SK-MEL-5 (cell line): ENCODE measurements around the genes NOCT and MGAT4D.

DNA sequence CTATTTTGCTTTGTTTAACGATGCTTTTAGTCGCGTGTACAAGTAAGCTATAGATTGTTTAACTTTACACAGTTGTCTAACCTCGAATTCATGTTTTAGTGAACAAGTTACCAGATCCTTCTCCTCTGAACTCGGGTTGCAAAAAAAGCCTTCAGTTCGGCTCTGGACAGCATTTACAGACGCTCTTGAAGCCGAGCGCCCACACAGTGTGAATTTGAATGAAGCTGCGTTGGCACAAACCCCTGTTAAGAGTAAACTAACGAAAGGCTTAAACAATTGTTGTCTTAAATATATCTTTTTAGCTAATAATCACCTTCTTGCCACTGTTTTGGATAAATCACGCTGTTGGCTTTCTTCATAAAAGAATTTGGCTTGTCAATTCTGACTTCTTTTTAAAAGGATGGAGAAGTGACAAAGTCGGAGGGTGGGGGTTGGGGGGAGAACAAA lies 4.1 kb downstream of the PCDH10 start:
RAMPAGE:
- cytosol, long total RNA: no peak
- long total RNA: no peak
- nucleus, long total RNA: no peak

DNA sequence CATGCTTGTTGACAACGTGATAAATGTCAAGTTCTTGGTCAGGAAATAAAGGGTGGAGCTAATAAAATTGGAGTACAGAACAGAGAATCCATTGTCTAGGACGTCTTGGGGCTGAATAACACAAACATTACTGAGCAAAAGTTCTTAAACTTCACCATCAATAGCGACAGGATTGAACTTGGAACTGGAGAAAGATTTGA lies 233.3 kb downstream of the PABPC4L start:
RAMPAGE:
- cytosol, long total RNA: no peak
- long total RNA: no peak
- nucleus, long total RNA: no peak

DNA sequence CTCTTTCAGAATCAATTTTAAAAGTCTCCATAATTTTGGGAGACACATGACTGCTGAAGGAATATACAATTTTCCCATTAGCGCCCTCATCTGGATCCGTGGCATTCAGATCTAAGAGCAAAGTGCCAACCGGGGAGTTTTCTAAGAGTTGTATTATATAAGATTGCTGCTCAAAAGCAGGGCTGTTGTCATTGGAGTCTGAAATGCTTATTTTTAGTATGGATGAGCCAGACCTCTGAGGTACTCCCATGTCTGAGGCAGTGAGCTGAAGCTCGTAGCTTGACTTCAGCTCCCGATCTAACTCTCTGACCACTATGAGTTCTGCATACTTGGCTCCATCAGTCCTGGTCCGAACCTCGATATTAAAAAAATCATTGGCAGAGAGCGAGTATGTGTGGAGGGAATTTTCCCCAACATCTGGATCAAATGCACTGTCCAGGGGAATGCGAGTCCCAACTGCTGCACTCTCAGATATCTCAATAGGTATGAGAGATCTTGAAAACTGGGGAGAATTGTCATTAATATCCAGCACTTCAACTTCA lies 1.0 kb downstream of the PCDH18 start:
RAMPAGE:
- cytosol, long total RNA: no peak
- long total RNA: no peak
- nucleus, long total RNA: no peak

DNA sequence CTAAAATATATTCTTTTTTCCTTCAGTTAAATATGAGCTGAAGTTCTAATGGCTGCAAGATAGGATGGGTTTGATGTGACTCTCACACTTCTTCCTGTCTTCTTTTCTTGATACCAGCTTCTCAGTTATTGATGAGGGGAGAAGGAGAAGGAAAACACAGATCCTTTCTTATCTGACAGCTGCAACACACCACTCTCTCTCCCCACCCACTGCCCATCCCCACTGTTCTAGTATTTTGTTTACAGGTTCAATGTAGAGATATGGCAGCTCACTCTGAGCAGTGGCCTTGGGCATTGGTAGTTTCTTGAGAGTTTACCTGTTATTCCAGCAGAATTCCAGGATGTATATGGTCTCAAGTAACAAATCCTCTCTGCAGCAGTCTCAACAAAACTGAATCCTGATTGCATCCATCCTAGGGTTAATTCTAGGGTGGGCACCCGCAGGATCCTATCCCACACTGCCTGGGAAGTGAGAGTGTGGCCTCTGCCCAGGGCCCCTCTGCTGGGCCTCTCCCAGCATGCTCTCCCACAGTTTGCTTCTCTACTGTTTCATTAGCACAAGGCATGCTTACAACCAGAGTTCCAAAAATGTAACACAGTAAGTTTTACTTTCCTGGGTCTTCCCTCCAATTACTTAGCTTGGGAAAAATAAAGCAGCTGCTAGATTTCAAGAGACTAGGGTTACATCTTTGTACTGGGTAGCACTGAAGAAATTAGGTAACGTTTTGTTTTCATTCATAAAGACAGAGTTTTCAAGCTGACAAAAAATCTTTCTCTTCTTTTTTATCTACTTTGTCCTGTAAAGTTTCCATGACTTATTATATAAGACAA lies 130.9 kb upstream of the PCDH18 start:
RAMPAGE:
- cytosol, long total RNA: no peak
- long total RNA: no peak
- nucleus, long total RNA: no peak

DNA sequence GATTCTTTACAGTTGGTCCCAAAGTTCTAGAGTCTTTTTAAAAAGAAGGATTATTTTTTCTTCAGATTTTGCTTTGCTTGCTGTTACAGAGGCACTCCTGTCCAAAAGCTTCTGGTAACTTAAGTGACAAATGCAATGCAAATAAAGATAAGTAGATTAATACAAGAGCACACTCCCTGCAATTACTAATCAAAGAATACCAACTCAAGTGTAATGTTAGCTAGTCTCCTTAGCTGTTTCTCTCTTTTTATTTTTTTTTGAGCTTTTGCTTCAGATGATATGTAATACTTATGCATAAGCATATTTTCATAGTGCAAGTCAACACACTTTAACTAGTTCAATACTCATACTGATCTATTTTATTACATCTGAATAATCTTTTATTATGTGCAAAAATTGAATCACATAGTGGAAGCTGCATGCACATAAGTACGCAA lies 2.7 kb downstream of the SLC7A11 start:
RAMPAGE:
- cytosol, long total RNA: no peak
- long total RNA: no peak
- nucleus, long total RNA: no peak

GRCh38 chr4:139015575-139016645 lies at the start of gene NOCT:
Gene NOCT (plus strand): TSS chr4:139015781.
RAMPAGE:
- cytosol, long total RNA: no peak
- long total RNA: no peak
- nucleus, long total RNA: no peak

RAMPAGE:
- cytosol, long total RNA: no peak
- long total RNA: no peak
- nucleus, long total RNA: no peak
Measured at GRCh38 chr4:139154573-139154991, 22.4 kb downstream of the ELF2 start.

GRCh38 chr4:139167622-139168109 lies 9.4 kb downstream of the ELF2 start:
RAMPAGE:
- cytosol, long total RNA: no peak
- long total RNA: no peak
- nucleus, long total RNA: no peak

RAMPAGE:
- cytosol, long total RNA: no peak
- long total RNA: no peak
- nucleus, long total RNA: no peak
Measured at GRCh38 chr4:139168185-139168821, 8.7 kb downstream of the ELF2 start.

GRCh38 chr4:139266498-139267118 lies 13.4 kb downstream of the MGARP start:
RAMPAGE:
- cytosol, long total RNA: no peak
- long total RNA: no peak
- nucleus, long total RNA: no peak

RAMPAGE:
- cytosol, long total RNA: start-site peak on the minus strand at chr4:139295804-139295850, 2,541 and 2,773 reads in 2 replicates
- long total RNA: start-site peak on the minus strand at chr4:139295805-139295841, 1,649 and 2,255 reads in 2 replicates
- nucleus, long total RNA: start-site peak on the minus strand at chr4:139295805-139295835, 75 and 175 reads in 2 replicates
Measured at GRCh38 chr4:139294723-139296189, 6.0 kb upstream of the NAA15 start.

DNA sequence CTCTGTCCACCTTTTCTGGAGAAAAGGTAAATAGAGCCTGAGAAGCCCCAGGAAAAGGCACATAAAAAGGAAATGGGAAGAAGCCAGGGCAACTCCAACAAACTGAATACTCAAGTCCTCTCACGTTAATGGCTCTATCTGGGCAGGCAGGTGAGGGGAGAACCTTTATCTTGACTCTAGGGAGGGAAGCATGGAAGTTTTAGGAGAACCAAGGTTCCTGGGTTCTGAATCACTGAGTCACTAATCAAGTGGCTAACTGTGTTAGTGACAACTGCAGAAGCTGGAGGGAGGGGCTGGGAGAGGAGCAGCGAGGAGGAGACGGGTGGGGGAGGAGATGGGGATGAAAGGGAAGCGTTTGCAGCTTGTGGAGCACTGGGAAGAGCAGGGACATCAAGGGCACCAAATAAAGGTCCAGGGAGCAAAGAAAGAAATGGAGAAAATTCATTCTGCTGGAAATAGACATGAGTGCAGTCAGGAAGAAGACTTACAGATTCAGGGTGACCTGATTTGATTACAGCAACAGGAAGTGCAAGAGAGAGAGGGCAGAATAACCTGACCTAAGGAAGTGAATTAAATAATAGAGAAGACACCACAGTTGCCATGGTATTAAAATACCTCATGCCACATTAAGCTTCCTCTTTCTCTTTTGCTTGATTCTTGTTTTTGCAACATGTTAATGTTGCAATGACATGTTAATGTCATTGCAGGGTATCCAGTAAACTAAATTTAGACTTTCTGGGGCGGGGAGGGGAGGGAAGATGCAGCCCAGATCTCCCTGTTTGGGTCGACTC lies 4.5 kb upstream of the SETD7 start:
RAMPAGE:
- cytosol, long total RNA: no peak
- long total RNA: no peak
- nucleus, long total RNA: no peak

DNA sequence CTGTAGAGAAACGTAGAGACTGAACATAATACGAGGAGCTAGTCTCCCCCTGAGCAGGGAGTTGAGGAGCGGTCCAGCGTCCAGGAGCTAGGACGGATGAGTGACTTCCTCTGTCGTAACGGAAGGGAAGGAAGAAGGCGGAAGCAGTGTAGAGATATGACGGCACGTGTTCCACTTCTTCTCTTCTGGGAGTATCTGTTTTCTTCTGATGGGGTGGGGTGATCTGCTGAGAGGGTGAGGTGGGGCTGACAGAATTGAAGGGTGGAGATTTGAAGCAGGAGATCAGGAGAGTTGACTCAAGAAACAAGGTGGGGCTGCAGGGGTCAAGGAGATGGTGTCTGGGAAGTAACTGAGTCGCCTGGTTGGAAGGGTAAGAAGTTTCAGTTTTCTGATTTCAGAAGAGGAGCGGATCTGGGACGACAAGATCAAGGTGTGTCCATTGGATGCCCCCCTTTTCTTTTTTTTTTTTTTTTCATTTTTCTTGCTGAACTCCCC lies 50.6 kb upstream of the SETD7 start:
RAMPAGE:
- cytosol, long total RNA: no peak
- long total RNA: no peak
- nucleus, long total RNA: no peak

DNA sequence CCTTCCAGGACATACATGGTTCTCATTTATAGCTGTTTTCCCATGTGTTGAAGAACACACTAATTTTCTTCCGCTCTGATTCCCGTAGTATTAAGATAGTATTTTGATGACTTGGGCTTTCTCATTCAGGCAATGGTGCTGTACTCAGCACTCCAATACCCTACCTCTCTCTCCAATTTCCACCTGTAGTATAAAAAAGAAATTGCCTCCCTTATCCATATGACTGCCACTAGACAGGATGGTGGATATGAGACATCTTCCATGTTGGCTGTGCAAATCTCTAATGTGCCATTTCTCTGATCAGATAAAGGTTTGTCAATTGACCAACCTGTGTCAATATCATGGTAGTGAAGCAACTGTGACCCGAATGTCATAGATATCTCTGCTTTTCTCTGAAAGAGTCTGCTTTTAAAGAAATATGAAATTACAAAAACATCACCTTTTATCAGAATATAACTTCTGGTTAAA lies 154.3 kb downstream of the MGST2 start:
RAMPAGE:
- cytosol, long total RNA: no peak
- long total RNA: no peak
- nucleus, long total RNA: no peak

DNA sequence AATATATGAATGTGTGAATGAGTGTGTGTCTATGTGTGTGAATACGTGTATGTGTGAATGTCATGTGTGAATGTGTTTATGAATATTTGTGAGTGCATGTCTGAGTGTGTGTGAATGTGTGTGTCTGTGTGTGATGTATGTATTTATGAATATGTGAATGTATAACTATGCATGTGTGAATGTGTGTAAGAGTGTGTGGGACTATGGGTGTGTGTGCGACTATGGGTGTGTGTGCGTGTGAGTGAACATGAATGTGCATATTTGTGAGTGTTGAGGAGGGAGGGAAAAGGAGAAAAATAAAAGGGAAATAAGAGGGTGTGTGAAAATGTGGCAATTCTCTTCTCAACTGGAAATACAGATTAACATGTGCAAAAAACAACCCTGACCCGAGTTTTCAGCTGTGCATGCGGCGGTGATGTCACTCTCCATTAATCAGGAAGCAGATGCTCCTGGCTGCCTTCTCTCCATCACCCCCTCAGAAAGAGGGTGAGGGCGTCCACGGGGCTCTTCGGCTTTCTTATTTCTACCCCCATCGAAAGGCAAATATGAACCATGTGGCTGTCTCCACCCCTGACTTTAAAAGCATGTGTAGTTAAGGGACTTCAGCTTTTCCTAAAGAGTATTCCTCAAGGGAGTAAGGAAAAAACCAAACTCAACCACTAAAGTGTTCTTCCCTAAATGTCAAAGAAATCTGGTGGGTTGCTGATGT lies 219.8 kb downstream of the MAML3 start:
RAMPAGE:
- cytosol, long total RNA: no peak
- long total RNA: no peak
- nucleus, long total RNA: no peak

DNA sequence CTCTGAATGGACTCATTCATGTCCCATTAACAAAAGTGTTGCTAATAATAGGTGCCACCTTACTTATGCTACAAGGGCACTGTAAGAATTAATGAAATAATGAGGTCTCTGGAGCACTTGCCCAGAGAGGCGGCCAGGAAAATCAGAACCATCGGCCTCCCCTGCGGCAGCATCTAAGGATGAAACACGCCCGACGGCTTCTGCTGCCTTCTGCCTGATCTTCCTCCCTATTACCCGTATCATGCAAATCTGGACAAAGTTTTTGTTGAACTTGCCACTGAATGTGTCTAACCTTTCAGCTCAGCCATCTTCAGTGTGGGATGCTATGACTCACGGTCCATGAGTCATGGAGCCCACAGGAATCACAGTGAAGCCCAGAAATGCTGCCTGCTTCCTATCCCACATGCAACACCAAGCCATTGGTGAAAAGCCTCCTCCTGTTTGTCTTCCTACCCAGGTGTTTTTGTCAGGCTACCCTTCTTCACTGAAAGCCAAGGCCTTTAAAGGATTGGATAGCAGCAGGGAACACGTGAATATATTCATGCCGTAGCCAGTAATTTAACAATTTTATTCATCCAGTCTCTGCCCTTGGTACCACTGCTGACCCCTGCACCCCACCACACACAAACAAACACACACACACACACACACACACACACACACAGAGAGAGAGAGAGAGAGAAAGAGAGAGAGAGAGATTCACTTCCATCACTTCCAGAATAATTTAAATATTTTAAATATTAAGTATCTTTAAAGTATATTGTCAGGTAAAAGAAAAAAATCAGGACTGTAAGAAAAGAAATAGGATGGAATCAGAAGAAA lies 164.6 kb downstream of the MAML3 start:
RAMPAGE:
- cytosol, long total RNA: no peak
- long total RNA: no peak
- nucleus, long total RNA: no peak

DNA sequence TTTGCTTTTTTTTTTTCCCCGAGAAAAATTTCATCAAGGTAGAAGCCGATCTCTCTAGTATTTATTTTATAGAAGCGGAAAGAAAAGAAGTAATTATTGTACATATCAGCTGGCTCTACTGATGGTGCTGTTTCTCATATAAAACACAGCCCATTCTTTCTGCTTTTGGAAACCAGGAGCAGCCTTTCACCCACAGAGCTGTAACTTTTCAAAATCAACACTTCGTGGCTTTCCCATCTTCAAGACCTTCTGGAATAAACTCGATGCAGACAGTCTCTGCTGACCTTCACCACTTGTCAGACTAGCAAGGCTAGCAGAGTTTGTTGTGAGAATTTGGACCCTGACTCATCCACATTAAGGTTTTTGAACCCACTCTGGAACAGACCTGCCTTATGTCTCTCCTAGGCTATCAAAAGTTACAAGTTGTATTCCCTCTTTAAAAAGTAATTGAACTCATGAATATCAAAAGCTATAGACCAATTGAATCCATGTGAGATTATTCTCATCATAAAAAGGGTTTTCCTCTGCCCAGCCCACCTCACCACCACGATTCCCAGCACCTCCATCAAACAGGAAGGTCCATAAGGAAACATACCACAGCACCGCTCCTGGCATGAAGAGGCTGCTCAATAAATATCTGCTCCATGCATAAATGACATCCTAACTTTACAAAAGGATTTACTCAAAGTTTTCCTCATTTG lies 88.6 kb downstream of the MAML3 start:
RAMPAGE:
- cytosol, long total RNA: no peak
- long total RNA: no peak
- nucleus, long total RNA: no peak

DNA sequence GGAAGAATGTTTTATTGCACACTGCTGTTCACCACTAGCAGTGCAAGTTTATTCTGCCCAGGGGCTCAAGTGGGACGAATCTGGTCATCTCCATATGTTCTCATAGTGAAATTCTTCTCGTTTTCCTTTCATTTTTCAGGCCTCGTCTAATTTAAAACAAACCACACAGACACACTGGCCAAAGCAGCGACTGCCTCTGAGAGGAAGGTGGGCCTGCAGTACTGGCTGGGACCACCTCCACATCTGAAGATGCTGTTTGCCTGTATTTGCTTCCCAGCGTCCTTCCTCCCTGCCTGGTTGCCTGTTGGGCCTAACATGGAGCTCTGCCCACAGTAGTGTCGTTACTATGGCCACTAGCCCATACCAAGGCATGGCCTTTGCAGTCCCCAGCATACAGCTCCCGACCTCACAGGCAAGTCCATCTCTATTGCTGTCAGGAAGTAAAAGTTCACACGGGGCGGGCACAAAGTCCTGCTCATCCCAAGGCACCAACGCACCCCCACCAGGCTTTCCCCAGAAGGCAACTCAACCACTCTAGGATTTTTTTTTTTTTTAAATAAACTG lies 71.7 kb downstream of the MAML3 start:
RAMPAGE:
- cytosol, long total RNA: no peak
- long total RNA: no peak
- nucleus, long total RNA: no peak

DNA sequence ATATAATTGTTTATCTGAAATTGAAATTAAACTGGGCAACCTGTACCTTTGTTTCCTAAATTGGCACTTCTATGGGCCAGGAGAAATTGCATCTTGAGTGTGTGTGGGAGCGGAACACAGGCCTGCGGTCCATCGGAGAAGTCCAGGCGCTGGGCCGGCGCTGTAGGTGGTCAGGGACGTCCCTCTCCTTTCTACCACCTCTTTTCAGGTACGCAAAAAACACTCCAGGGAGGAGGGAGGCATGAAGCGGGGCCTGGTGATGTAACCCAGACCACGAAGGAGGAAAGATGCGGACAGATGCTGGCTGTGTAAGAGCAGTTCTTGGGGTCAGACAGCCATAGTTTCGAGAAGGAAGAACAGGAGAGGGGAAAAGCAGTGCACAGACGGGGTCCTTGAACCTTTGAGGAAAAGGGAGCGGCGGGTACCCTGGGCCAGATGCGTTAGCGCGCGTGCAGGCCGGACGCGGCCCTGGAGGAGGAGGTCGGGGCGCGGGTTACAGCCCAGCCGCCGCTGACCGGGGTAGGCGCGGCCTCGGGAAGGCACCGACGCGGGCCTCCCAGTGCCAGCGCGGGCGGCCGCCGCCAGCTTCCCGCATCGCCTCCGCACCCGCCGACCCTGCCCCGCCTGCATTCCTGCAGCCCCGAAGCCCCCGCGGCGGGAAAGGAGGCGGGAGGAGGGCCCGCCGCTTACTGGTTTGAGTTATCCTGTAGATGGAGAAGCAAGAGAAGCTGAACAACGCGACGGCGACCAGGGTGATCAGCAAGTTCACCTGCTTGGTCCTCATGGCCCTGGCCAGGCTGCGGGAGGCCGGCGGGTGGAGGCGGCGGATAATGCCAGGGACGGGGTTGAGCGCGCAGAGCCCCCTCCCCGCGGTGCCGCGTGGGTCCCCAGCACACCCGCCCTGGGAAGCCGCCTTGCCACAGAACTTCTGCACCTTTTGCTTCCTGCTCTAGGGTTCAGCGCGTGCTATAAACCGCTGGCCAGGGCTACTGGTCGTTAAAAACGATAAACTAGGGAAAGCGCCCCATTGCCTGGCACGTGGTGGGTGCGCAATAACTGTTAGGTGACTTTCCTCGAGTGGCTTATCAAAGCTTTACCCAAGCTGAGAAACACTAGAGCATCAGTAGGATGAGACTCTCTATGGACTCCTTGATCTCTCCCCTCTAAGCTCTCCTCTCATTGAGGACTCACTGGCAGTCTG lies at the start of gene MGAT4D:
MGAT4D (minus strand) TSS at position 855 of the 1,201 bp plus-strand sequence.
RAMPAGE:
- cytosol, long total RNA: no peak
- long total RNA: no peak
- nucleus, long total RNA: no peak

GRCh38 chr4:140621905-140623097 lies 53.5 kb upstream of the UCP1 start:
RAMPAGE:
- cytosol, long total RNA: no peak
- long total RNA: no peak
- nucleus, long total RNA: no peak